Myometrial cell (primary cell): Measurements from ENCODE around the genes ADAMTS20 and ANO6.

- RAMPAGE, long total RNA: no peak
Observed at GRCh38 chr12:40243390-40243726, 18.6 kb downstream of the LRRK2 start.

DNA sequence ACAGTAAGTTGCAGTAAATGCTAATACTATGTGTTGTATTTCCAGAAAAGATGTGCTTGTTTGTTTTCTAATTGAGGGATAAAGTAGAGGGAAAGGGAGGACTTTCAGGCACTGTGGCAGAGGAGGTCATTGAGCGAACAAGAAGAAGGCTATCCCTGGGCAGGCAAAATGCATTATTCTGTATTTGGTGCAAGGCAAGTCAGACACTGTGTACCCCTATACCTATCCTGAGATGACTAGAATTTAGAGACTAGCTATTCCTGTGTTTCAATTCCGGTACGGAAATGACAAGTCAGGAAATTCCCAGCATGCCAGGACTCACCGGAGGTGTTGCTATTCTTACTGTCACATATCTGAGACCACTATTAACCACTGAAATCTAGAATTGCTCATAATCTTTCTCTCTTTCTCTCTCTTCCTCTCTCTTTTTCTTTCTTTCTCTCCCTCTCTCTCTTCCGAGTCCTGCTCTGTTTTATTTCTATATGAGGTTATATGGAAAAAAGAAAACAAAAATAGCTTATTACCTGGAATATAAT, 297.1 kb downstream of the PDZRN4 start:
- RAMPAGE, long total RNA: no peak

DNA sequence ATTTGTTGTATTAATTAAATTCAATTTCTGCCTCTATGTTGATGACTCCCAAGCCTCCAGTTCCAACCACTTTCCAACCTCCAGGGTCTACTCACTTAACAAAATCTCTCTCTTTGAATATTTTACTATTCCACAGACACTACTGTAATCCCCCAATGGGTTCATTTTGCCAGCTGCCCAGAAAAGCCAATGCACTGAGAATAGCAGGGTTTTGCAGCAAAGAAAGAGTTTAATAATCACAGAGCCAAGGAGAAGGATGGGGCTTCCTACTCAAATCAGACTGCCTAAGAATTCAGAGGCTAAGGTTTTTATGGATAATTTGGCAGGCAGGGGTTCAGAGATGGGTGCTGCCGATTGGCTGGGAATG, 105.8 kb downstream of the GXYLT1 start:
- RAMPAGE, long total RNA: no peak

- RAMPAGE, long total RNA: no peak
Observed at GRCh38 chr12:42097724-42098610, 46.7 kb downstream of the GXYLT1 start.

- RAMPAGE, long total RNA: no peak
Observed at GRCh38 chr12:42235469-42236052, 2.5 kb downstream of the YAF2 start.

GRCh38 chr12:42416697-42417388, 90.9 kb downstream of the PPHLN1 start:
- RAMPAGE, long total RNA: no peak

DNA sequence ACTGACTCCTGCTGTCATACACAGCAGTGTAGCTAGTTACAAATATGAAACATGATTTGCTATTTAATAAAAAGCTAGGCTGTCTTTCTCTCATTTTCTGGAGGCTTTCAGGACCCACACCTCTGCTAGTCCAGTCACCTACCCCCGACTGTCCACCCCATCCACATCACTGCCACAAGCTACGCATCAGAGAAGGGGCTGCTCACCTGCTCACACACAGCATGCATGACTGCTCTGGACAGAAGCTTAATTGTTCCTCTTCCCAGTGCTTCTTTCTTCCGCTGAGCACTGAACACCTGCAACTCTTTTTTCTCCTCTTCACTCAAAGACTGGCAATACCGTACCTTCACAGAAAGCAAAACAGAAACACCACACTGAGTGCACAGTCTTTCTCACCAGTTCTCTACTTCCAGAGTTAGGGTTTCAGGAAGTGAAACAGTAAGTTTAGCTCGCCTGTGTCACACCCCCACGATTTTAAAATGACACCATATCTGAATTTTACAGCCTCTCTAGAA, 120.2 kb downstream of the PRICKLE1 start:
- RAMPAGE, long total RNA: no peak

GRCh38 chr12:42734443-42734780, 144.9 kb upstream of the PRICKLE1 start:
- RAMPAGE, long total RNA: no peak

GRCh38 chr12:42969213-42969875, 379.8 kb upstream of the PRICKLE1 start:
- RAMPAGE, long total RNA: no peak

- RAMPAGE, long total RNA: no peak
Observed at GRCh38 chr12:43085379-43085712, 466.7 kb downstream of the ADAMTS20 start.

GRCh38 chr12:43551704-43552610, at the start of gene ADAMTS20:
TSS of gene ADAMTS20 (minus strand) at chr12:43552203.
- RAMPAGE, long total RNA: no peak

DNA sequence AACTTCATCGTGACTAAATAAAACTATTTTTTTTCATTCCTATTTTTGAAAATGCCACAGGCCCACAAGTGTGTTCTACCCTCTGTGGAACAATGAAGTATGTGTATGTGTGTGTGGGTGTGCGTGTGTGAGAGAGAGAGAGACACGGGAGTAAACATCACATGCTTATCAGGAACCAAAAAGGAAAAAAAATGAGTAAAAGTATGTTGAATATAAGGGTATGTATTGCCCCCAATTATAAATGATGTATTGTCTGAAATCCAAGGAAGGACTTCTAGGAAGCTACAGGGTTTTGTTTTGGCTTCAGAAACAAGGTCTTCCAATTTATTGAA, 769 bp downstream of the TMEM117 start:
- RAMPAGE, long total RNA: no peak

DNA sequence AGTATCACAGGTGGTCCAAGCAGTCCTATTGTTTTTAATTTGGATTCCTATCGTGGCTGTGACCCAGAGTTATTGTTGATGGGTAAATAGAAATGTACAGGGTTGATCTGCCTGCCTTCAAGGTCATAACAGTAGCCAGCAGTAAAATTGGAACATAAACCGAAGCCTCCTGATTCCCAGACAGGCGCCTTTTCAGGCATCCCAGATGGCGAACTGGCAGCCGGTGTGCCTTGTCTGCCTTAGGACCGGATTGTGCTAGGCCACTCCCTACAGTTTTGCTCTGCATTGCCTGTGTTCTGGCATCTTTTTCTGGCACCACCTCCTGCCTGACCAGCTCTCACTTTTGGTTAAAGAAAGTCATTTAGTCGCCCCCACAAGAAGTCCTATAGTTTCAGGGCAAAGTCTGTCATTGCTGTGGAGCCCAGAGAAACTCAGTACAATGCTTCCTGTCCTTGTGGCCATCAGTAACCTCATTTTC, 22.3 kb downstream of the TMEM117 start:
- RAMPAGE, long total RNA: no peak

GRCh38 chr12:45215234-45216376, at the start of gene ANO6:
TSS of gene ANO6 (plus strand) at chr12:45216095.
- RAMPAGE, long total RNA: start-site peak on the minus strand at chr12:45215959-45216031, 25 and 33 reads in 2 replicates

DNA sequence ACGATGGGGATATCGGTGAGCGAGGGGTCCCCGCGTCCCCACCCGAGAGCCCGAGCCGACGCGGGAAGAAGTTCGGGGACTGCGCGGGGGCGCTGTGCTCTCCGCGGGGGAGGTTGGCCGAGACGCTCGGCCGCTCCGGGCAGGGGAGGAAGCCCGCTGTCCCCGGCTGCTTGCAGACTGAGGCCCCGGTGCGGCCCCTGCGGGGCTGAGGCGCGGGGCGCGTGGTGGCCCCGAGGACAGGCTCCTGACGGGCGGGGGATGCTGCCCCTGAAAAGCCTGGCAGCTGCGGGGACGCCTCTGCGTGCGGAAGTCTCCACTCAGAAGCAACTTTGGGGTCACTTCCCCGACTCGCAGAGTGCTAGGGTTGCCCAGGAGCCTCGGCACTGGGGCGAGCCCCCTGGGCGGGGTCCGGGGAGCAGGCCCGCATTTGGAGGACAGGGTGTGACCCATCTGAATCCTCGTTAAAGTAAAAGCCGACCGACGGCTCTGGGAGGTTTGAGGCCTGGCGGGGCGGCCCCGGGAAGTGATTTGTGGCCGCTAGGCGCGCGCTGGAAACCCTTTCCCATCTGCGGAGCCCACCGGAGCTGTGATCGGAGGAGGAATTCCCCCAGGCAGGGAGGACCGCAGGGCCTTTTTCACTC, 602 bp downstream of the ANO6 start:
- RAMPAGE, long total RNA: no peak

- RAMPAGE, long total RNA: no peak
Observed at GRCh38 chr12:45219457-45220035, 3.7 kb downstream of the ANO6 start.

DNA sequence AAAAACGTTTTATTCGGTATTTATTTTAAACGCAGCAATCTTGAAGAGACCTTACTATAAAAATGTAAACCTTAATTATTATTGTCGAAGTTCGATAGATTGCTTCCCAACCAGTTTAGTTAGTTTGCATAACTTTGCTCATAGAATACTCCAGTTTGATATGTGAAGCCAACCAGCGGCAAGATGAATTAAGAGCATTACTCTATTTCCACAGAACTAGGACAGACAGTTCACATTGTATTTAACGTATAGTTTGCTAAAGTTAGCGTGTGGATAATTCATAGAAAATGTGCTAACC, 1.3 kb upstream of the ARID2 start:
- RAMPAGE, long total RNA: no peak

- RAMPAGE, long total RNA: no peak
Observed at GRCh38 chr12:45954618-45955068, 35.7 kb downstream of the SCAF11 start.

- RAMPAGE, long total RNA: no peak
Observed at GRCh38 chr12:46267906-46268045, 1.1 kb downstream of the SLC38A1 start.

GRCh38 chr12:46268095-46268144, 923 bp downstream of the SLC38A1 start:
- RAMPAGE, long total RNA: no peak